Parietal lobe (tissue), 2 donors: ENCODE results near the gene RAB43.

DNA sequence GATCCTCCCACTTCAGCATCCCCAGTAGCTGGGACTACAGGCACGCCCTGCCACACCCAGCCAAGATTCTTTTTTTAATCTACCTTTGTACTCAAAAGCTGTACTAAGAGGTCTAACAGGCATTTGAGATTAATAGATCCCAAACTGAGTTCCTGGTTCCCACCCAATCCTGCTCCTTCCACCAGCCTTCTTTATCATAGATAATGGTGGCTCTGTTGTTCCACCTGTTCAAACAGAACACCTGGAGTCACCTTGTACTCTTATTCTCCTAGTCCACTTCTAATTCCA lies 2.6 kb downstream of the ACAD9 start:
- RAMPAGE, long total RNA = no peak

GRCh38 chr3:128922679-128923649 lies 43.5 kb downstream of the ACAD9 start:
- RAMPAGE, long total RNA = no peak

GRCh38 chr3:129054479-129055247 lies 5.9 kb upstream of the GP9 start:
- RAMPAGE, long total RNA = no peak

DNA sequence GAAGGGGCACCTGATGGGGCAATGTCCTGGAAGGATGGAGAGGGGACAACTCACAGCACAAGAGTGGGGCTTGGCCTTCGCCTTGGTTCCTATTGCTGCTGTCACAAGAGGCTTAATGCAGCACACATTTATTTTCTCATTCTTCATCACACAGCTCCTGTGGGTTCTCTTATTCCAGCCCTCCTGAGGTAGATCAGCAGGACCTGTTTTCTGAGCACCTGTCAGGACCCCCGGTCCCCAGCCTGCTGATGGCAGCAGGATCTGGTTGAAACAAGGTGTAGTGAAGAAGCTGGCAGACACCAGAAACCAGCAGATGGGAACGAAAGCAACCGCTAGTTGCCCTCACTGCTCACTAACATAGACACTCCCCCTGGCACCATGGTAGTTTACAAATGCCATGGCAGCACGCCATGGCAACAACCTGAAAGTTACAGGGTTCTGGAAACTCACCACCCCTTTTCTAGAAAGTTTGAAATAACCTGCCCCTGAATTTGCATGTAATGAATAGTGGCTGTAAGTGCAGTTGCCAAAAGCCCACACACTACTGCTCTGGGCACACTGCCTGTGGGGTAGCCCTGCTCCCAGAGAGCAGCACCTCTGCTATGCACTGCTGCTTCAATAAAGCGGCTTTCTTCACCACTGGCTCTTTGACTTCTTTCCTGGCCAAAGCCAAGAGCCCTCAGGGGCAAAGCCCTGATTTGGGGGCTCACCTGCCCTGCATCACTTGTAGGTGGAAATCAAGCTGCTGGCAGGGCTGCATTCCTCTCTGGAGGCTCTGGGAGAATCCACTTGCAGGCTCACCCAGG lies 2.2 kb upstream of the GP9 start:
- RAMPAGE, long total RNA = no peak

GRCh38 chr3:129121728-129122646 lies at the start of gene RAB43:
TSS of gene RAB43 (minus strand) at chr3:129121804.
- RAMPAGE, long total RNA = no peak

DNA sequence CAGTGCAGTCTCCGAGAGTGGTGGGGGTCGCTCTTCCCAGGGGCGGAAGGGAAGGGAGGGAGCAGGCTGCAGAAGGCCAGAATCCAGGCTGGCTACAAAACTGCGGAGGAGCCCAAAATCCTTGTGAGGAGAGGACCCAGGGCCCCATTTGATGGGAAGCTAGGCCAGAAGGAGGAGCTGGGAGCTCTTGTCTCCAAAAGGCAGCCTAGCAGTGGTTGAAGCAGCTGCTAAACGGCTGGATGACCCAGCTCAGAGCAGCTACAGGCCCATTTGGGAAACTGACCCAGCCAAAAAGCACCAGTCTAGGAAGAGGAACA lies 1.0 kb upstream of the RAB43 start:
- RAMPAGE, long total RNA = no peak

GRCh38 chr3:129165500-129165959 lies 4.7 kb upstream of the ISY1 start:
- RAMPAGE, long total RNA = no peak

- RAMPAGE, long total RNA = no peak
Observed at GRCh38 chr3:129167001-129167970, 6.4 kb upstream of the ISY1 start.

DNA sequence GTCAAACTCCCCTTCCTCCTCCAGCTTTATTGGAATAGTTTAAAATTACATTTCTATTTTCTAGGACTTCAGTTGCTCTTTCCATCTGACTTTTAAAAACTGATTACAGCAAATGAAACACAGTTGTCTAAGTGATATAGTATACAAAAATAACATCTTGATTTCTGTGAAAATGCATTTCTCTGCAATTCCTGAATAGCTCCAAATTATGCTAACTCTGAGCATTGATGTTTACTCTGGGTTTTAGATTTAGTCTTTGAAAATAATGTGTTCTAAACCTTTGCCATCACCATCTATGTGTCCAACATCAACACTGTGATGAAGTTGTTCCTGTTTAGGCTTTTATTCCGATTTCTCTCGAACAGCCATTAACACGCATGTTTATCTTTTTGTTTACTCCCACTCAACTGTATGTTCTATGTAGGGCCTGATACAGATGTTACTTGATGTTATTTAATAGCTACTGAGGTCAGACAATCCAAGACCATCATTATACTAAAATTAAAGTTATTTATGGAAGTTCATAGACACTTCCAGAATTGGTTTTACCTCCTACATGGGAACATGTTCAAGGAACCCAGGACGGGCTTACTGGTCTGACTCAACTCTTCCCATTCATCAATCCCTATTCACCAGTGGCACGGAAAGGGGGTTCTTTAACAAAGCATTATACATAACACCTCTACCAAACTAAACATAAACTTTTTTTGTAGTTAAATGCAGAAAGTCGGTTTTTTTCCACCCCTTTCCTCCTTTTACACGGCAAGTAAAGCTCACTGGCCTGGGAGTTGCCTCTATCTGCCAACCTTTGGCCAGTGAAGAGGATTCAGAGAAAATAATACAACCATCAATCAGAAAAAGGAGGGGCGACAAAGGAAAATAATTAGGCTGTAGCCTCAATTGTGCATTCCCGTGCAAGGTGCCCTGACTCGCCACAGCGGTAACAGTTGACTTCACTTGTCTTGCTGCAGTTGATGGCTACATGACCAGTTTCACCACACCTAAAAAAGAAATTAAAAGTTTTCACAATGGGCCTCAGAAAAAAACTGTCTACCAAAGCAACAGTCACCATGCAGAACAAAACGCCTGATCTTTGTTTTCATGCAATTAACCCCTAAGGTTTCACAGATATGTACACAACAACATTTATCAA lies 9.1 kb upstream of the ISY1 start:
- RAMPAGE, long total RNA = no peak

DNA sequence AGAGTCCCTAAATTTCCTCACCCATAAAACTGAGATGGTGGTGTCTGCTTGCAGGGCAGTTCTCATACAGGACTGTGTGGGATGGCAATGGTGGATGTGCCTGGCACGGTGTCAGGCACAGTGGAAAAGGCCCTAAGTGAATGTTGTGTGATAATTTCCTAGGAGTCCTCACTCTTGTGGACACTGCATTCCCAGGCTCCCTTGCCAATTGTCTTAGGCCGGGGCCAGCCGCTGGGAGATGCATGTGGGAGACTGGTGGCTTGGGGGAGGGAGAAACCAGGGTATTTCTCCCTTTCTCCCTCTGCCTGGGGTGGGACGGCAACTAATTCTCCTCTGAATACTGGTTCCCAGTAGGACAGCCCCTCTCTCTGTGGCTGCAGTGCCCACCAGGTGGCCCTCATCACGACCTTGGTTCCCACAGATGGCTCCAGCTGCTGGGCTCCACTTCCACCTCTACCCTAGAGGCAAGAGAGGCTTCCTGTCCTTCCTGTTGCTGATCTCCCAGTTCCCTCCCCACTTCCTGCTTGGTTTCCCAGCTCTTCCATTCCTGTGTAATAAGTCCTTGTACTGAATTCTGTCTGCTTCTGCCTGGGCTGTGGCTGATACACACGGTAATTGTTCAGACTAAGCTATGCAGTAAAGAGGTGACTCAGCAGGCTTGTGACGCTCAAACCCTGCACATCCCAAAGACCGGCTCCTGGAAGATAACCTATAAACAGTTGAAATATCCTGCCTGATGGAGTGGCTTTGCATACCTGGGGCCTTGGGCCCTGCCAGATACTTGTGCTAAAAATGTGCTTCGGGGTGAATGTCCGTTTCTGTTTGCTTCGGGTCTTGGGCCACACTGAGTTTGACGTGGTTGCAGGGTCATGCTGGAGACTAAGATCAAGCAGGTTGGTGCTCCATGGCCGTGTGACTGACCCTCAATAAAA lies 20.4 kb upstream of the COPG1 start:
- RAMPAGE, long total RNA = no peak

- RAMPAGE, long total RNA = no peak
Observed at GRCh38 chr3:129239884-129240920, 9.2 kb upstream of the COPG1 start.

- RAMPAGE, long total RNA = no peak
Observed at GRCh38 chr3:129267742-129268101, 10.9 kb upstream of the HMCES start.

DNA sequence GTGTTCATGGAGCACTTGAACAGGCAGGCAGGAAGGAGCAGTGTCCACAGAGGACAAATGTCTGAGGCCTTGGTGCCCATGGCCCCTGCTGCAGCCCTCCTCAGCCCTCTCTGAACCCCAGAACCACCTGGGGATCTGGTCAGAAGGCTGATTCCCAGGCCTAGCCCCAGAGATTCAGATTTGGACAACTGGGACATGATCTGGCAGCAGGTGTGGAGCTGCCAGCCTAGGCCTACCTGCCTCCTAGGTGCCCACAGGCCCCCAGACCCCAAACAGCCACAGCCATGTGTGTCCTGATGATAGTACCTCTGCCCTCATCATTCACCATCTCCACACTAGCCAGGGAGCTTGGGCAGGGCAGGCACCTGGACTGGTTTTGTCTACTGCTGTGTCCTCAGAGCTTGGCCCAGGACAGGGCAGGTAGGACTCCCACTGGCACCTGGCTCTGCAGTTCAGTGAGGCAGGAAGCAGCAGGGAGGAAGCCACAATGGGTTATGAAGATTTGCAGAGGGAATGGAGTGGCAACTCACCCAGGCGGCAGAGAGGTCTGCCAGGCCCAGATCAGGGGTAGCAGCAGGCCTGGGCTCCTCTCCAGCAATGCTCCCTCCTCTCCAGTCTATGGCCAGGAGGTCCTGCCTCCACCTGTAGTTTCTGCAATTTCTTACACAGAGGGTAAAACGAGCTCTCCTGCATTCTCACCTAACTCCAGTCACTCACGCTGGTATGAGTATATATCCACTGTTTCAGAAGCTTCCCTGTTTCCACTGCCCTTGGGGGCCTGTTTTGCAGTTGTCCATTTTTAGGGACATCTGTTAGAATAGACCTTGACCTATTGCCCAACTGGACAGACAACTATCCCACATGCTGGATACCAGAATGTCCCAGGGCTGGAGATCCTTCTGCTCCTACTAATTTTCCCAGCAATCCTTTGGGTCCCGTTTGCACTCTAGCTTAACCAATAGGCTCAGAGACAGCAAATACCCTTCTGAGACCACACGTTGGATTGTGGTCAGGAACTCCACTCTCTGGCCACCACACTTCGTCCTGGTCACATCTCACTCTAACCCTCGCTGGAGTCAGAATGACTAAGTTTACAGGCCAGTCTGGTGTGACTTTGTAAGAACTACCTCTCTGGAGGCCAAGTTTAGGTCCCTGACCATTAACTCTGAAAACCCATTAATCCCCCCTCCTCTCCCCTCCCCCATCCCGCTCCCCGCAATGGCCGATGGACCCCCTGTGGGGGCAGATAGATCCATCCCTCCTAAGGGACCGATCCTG lies 2.3 kb downstream of the H1-10 start:
- RAMPAGE, long total RNA = no peak

DNA sequence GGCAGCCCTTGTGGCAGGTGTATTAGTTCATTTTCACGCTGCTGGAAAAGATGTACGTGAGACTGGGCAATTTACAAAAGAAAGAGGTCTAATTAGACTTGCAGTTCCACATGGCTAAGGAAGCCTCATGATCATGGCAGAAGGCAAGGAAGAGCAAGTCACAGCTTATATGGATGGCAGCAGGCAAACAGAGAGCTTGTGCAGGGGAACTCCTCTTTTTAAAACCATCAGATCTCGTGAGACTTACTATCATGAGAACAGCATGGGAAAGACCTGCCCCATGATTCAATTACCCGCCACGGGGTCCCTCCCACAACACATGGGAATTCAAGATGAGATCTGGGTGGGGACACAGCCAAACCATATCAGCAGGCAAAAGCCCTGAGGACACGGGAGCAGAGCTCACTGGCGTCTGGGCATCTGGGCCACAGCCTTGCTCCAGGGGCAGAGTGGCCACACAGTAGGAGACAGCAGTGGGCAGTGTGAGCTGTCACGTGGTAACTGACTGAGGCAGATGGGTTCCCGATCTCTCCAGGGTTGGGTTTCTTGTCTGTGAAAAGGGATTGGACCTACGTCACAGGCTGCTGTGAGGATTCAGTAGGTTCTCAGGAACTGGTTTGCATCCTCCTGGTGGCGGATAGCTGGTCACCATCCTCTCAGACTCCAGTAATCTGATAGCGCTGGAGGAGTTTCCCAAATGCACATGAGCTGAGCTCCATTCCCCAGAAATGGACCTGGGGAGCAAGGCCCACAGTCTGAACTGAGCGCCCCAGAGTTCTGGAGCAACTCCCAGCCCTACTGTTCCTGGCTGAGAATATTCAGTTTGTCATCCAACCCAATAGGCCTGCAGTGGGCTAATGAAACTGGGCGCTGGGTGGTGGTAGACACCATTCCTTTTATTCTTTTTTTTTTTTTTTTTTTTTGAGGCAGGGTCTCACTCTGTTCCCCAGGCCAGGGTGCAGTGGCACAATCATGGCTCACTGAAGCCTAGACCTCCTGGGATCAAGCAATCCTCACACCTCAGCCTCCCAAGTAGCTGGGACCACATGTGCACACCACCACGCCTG lies 42.8 kb downstream of the EFCAB12 start:
- RAMPAGE, long total RNA = no peak

DNA sequence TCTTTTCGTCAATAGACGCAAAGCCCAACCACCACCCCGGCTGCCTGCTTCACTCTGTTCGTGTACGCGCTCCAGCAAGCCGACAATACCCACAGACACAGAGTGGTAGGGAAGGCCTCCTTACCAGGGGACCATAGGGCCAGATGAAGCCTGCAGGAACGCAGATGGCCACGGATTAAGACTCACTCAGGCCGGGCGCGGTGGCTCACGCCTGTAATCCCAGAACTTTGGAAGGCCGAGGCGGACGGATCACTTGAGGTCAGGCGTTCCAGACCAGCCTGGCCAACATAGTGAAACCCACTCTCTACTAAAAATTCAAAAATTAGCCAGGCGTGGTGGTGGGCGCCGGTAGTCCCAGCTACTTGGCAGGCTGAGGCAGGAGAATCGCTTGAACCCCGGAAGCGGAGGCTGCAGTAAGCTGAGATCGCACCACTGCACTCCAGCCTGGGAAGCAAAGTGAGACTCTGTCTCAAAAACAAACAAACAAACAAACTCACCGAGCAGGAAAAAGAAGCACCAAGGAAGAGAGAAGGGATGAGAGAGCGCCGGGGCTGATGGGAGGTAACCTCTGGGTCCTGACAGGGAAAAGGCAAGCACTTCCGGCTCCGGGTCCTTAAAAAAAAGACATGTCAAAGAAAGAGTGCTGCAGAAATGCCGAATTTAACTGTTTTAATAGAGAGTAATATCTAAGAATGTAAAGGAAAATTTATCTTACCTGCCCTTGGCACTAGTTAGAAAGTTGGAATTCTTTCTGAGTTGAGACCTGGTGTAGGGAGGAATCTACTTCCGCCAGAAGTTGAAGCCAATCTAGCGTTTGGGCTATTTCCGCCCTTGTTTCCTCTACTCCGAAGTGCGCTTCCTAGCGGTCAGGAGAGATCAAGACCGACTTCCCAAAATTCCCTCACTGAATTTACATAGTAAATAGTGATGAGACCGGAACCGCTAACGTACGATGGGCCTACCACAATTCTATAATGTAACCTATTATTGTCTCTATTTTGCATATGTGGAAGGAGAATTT lies 29.2 kb downstream of the EFCAB12 start:
- RAMPAGE, long total RNA = no peak

GRCh38 chr3:129402127-129402812 lies 26.2 kb downstream of the EFCAB12 start:
- RAMPAGE, long total RNA = no peak

DNA sequence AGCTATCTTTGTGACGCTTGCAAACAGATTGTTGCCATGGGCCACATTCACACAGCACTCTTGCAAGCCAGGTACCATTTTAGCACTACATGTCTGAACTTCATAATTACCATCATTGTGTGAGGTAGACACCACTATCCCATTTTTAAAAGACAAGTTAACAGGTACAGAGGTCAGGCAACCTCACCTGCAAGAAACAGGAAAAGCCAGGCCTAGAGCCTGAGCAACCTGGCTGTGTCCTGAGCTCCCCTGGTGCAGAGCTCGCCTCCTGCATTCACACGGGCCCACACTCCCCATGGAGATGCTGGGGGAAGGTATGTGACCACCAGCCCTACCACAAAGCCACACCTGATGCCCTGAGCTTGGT lies 1.1 kb upstream of the EFCAB12 start:
- RAMPAGE, long total RNA = no peak

- RAMPAGE, long total RNA = no peak
Observed at GRCh38 chr3:129462304-129462916, 22.4 kb downstream of the IFT122 start.

DNA sequence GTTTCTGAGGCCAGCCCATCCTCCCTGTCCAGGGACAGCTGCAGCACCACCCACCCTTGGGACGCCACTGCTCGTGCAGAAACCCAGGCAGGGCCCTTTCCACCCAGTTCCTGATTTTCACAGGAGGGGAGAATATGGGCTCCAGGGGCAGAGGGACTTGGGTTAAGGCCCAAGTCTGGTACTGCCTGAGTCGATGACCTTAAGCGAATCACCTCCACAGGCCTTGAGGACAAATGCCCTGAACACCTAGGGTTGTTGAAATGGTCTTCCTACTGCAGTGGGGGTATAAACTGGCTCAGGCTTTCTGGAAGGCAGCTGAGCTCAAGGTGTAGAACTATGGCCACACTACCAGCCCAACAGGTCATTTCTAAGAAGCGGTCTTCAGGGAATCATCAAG lies 23.5 kb downstream of the PLXND1 start:
- RAMPAGE, long total RNA = no peak

GRCh38 chr3:129586526-129587002 lies 19.9 kb downstream of the PLXND1 start:
- RAMPAGE, long total RNA = no peak